ENCODE measurements around a stretch of chr2.

DNA sequence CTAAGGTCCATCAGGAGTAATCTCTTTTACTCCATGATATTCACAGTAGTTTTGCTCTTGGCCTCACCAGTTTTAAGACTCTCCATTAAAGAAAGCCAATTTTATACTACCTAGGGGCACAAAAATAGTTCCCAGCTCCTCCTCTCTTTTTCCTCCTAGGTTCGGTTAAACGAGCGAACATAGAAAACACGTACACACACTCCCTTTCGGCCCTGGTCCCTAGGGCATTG is 1.0 kb downstream of the ATF2 start:
- PRO-cap: no peak

DNA sequence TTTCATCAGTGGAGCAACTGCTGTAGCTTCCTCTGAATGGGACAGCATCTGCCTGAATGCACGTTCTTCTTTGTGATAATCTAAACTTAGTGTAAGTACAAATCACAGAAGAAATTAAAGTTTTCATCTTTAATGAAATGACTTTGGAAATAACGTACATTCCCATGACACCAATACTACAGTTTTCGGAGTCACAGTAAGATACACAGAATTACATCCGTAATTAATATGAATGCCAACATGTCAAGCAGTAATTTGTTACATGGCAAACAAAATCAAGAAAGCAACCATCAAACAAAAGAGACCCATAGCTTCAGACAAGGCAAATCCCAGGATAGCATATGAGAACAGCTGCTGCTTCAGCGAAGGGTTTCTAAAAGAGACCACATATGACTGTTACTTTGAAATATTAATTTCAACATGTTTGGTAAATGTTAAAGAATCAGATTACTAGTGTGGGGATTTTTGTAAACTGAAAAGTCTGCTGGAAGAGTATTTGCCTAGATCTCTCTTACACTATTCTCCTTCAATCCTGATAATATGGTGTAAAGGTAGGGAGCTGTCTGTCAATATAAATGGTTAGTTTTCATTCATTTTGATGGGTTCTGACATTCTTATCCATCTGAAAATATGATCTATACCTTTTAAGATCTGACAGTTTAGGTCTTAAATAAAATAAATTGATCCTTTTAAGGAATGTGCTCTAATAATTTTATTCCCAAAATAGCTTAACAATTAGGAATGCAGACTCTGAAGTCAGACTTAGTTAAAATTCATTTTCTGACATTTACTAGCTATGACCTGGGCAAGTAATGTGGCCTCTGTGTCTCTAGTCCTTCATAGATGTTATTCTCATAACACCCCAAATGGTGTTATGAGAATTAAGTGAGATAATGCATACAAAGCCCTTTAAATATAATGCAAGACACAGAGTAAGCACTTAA is 3.2 kb downstream of the ATP5MC3 start:
- PRO-cap: no peak

GRCh38 chr2:175179919-175180233 is 1.6 kb downstream of the ATP5MC3 start:
- PRO-cap: no peak

GRCh38 chr2:175787971-175788203 is 214.2 kb downstream of the LNPK start:
- PRO-cap: no peak

- PRO-cap: no peak
Measured at GRCh38 chr2:176105079-176106448, 1.5 kb upstream of the HOXD11 start.

GRCh38 chr2:176139494-176140091 is 10.1 kb downstream of the HOXD8 start:
- PRO-cap: no peak

DNA sequence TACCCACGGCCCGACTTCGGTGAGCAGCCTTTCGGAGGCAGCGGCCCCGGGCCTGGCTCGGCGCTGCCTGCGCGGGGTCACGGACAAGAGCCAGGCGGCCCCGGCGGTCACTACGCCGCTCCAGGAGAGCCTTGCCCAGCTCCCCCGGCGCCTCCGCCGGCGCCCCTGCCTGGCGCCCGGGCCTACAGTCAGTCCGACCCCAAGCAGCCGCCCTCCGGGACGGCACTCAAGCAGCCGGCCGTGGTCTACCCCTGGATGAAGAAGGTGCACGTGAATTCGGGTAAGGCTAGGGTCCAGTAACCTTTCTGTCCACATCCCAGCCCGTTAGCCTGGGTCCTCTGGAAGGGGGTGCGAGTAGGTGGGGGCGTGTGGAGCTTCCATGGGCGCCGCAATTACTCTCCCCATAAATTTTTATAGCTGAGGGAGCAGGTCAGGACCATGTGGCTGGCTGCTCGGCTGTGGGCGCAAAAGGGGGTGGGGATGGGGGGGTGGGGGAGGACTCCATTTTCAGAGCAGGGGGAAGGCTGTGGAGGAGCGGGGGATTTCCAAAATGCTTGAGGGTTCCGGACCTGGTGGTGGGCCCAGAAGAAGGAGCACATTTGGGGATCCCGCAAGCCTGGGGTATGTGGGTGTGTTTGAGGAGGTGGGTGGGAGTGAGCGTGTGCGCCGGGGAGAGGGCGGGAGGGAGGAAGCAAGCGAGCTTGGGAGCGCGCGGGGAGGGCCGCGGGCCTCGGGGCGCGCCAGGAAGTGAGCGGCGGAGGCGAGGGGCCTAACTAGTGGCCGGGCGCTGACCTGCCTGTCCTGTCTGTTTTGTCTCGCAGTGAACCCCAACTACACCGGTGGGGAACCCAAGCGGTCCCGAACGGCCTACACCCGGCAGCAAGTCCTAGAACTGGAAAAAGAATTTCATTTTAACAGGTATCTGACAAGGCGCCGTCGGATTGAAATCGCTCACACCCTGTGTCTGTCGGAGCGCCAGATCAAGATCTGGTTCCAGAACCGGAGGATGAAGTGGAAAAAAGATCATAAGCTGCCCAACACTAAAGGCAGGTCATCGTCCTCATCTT is 770 bp downstream of the HOXD4 start:
- PRO-cap: unidirectional peak, plus-strand start at position 743 of the sequence

GRCh38 chr2:176161944-176162678 is 5.0 kb downstream of the HOXD3 start:
- PRO-cap: no peak

GRCh38 chr2:176171119-176172118 is 14.3 kb downstream of the HOXD3 start:
- PRO-cap: no peak

- PRO-cap: no peak
Measured at GRCh38 chr2:176174319-176174880, 14.1 kb upstream of the HOXD1 start.

GRCh38 chr2:176177576-176178564 is 10.6 kb upstream of the HOXD1 start:
- PRO-cap: unidirectional peak, plus-strand start at chr2:176177861; bidirectional peak, plus-strand start at chr2:176178124, minus-strand start at chr2:176177988

DNA sequence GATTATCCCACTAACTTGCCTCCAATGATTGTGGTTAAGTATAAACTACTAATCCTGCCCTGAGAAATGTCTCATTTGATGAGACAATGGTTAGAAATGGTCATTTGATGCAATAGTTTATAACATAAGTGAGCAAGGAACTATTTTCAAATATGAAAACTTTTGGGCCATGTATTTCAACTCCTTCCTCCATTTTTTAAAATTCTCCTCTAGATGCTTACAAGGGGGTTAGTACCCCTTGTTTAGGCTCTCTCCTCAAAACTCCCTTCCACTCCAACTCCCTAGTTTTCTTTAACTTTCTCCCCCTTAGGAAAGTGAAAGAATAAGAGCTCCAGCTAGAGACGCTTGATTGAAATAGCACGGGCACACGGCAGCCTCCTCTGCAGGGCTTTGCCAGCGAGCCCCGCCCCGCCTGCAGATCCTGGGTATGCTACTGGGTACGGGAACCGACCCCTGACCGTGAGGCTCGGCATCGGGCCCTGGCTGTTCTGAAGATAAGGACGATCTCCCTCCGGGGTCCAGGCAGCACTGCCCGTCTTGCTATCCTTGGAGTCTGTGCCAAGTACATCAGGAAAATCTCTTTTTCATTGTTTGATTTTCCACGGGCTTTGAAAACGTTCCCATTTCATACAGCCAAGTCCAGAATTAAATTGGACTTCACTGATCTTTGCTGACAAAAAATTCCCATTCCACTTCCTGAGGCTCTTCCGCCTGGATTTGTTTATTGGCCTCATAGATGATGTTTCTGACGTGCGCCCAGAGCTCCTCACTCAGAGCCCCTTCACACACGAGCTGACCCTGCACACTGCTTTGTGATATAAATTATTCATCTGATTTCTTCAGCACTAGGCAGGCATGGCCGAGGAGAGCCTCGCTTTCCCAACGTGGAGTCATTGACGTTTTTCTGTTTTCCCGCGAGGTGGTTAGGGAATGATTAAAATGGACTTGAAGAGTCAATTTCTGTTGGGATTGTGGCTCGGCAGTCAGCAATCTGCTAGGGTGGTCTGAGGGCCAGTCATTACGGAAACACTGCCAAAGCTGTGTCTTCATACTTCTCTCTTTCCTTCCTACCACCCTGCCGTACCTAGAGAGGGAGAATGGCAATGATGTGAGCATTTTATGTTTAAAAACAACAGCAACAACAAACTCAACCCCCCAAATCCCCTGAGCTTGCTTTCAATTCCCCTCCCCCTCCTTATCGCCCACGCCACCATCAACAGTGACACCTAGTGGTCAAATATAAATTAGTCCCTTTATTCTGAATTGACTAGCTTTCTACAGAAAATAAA is 284.6 kb downstream of the MTX2 start:
- PRO-cap: no peak

- PRO-cap: no peak
Measured at GRCh38 chr2:176652298-176652656, 383.0 kb downstream of the MTX2 start.

DNA sequence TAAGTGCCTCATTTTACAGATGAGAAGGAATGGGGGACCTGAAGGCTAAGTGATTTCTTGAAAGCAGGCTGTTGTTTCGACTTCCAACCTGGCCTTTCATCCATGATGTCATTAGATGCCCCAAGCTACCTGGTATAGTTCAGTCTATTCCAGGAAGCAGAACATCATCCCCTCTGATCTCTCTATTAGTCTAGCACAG is 386.3 kb upstream of the HNRNPA3 start:
- PRO-cap: no peak

DNA sequence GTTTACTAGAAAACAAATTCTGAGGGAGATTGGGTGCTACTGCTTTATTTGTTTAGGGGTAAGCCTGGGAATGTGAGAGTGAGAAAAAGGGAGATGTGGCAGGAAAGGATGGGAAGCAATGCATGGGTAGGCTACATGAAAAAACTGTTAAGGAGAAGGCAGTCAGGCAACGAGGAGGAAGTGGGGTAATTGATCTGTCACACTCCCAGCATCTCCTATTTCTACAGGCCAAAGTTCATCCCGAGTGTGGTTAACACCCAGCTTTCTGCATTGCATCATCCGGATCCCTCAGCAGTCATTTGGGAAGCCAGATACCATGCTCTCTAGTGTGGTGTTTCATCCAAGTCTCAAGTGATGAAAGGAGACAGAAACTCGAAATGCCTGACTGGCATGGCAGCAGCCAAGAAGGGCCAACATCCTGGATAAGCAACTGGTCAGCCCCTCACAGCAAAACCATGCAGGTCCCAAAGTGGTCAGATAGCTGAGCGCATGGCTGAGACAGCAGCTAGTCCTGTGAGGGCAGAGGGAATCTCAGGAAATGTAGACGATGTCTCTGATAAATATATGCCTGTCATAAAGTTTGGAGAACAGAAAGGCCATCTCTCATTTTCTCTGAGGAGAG is 24.9 kb upstream of the HNRNPA3 start:
- PRO-cap: no peak

- PRO-cap: no peak
Measured at GRCh38 chr2:177230893-177232100, 18.7 kb downstream of the HNRNPA3 start.

DNA sequence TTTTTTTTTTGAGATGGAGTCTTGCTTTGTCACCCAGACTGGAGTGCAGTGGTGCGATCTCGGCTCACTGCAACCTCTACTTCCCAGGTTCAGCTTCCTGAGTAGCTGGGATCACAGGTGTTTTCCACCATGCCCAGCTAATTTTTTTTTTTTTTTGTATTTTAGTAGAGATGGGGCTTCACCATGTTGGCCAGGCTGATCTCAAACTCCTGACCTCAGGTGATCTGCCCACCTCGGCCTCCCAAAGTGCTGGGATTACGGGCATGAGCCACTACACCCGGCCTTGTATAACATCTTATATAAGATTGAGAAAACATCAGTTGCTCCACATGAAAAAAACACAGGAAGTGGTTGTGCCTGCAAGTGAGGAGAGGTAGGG is 45.3 kb upstream of the NFE2L2 start:
- PRO-cap: no peak

DNA sequence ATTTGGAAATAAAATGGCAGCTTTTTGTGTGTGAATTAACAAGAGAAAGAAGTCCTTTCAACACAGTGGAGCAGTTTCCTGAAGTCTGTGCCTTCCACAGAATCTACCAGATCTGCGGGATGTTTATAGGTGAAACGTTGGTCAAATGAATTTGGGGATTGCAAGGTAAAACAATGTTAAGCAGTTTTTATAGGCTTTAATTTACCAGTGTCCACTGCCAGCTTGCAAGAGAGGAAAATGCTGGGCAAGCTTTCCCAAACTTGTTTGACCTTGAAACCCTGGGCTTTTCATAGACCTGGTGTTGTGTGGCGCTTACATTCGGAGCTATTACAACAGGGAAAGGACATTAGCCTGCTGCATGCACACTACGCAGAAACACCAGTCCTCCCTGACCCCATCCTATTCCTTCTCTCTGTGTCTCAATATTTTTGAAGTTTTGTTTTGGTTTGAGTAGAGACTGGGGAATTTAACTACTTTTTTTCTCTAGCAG is 59.6 kb upstream of the AGPS start:
- PRO-cap: no peak

DNA sequence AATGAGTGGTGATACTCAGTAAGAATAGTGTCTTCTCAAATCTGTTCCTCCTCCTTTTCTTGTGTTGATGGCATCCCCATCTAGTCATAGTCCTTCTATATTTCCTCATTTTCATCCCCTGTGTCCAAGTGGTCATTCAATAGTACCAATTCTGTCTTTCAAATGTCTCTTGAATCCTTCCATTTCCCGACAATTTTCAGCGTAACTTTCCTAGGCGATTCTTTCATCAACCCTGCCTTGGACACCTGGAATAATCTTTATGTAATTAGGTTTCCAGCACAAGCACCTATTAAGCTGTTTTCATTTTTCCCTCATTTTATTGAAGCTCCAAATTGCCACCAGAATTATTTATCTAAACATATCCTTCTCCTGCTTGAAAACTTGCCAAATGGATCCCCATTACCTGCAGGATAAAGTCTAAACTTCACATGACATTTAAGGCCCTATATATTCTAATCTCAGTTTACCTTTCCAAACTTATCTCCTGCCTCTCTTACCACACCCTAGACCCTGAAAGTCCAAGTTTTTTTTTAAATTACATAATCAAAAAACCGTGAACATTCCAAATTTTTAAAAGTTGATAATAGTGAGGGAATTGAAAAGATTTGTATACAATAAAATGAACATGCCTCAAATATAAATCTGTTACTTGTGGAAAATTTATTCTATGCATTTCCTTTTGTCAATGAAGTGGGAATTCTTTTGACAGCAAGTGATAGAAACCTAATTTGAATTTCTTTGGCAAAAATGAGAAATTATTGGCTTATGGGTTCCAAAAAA is 50.4 kb upstream of the AGPS start:
- PRO-cap: no peak

DNA sequence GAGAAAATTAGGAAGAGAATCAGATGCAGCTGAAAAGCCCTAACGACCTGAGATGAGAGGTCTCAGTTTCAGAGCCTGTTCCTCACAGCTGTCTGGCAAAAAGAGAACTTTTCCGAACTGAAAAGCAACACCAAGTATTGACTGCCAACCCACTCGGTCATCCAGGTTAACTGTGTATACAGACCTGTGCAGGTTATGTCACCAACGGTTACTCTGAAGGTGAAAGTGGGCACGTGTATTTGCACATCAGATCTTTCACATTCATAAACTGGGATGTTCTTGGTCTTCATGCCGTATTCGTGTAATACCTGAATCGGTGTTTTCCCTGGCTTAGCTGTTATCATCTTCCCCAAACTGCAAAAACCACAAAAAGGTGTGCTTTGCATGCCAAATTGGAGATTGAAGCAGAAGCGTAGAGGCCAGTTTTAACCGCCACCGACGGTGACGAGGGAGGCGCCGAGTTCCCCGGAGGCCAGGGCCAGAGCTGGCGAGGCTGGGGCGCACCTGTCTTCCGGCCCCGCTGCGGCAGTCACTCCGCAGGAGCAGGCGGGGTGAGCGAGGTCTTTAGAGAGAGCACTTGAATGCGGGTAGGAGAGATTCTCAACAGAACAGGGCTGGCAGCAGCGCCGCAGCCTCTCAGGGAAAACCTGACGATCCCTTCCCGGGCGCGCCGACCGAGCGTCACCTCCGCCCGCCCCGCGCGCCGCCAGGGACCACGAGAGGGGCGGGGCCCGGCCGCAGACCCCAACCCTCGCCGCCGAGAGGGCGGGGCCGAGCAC is 728 bp downstream of the PRKRA start:
- PRO-cap: bidirectional peak, plus-strand start outside the sequence, minus-strand start at position 649 of the sequence